ENCODE measurements around a stretch of chr7.

- PRO-cap, result no peak
Measured at GRCh38 chr7:22439057-22439545, 60.9 kb downstream of the STEAP1B start.

- PRO-cap, result no peak
Measured at GRCh38 chr7:22481579-22482376, 18.2 kb downstream of the STEAP1B start.

- PRO-cap, result no peak
Measured at GRCh38 chr7:22583123-22583615, 83.2 kb upstream of the STEAP1B start.

DNA sequence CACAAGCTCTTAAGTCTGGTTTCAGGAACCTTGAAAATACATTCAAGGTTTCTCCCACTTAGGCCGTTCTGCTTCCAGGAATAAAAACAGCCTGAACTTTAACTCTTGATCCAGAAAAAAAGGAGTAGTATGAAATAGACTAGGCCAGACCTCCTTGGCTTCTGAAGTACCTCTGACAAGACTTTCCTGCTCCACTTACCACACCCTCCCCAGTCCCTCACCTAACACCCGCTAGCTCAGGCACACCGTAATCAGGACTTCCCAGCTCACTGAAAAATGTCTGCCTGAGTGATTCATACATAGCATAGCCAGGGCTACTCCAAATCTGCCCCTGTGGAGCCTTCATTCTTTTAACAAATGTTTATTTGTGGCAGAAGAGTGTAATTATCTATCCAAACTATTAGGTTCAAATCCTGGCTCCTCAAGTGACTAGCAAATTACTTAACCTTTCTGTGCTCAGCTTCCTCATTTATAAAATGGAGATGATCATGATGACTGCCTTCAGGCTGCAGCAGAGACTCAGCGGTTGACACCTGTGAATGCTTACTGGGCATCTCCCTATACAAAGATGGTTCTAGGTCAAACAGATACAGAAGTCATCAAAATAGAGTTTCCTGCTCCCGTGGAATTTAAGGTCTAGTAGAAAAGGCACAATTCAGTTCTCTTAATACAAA, 30.2 kb upstream of the IL6 start:
- PRO-cap, result no peak

GRCh38 chr7:22702819-22703492, 24.0 kb upstream of the IL6 start:
- PRO-cap, result no peak

- PRO-cap, result no peak
Measured at GRCh38 chr7:22705045-22706000, 21.7 kb upstream of the IL6 start.

DNA sequence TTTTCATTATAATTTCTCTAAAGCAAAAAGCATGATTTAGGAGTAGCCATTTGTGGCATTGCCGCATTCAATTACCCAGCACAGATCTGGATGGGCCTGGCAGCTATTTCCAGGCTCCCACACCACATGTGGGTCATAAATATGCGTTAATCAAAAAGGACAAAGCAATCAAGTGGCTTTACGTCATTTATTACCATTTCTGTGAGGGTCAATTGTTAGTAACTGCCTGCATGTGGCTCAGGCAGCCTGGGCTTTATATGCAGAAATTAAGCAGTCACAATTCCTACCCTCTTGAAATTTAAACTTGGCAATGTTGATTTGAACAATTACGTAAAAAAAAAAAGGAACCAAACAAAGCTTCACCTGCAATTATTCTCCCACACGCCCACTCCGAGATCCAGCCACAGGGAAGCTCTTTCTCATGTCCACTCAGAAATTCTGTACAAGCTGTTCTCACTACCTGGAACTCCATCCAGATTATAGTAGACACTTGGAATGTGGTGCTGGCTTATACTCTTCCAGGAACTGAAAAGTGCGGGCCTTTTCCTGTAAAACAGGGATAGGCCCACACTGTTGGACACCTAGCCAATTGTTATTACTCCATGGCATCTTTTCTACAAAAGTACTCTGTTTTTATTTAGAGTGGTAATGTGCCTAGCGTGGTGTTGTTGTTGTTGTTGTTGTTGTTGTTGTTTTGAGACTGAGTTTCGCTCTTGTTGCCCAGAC, 20.2 kb upstream of the TOMM7 start:
- PRO-cap, result unidirectional peak, minus-strand start at position 88 of the sequence

GRCh38 chr7:22994672-22995747, 18.9 kb downstream of the HYCC1 start:
- PRO-cap, result no peak

GRCh38 chr7:23310445-23311047, 11.4 kb downstream of the MALSU1 start:
- PRO-cap, result no peak

- PRO-cap, result no peak
Measured at GRCh38 chr7:23469860-23470138, 492 bp downstream of the IGF2BP3 start.

DNA sequence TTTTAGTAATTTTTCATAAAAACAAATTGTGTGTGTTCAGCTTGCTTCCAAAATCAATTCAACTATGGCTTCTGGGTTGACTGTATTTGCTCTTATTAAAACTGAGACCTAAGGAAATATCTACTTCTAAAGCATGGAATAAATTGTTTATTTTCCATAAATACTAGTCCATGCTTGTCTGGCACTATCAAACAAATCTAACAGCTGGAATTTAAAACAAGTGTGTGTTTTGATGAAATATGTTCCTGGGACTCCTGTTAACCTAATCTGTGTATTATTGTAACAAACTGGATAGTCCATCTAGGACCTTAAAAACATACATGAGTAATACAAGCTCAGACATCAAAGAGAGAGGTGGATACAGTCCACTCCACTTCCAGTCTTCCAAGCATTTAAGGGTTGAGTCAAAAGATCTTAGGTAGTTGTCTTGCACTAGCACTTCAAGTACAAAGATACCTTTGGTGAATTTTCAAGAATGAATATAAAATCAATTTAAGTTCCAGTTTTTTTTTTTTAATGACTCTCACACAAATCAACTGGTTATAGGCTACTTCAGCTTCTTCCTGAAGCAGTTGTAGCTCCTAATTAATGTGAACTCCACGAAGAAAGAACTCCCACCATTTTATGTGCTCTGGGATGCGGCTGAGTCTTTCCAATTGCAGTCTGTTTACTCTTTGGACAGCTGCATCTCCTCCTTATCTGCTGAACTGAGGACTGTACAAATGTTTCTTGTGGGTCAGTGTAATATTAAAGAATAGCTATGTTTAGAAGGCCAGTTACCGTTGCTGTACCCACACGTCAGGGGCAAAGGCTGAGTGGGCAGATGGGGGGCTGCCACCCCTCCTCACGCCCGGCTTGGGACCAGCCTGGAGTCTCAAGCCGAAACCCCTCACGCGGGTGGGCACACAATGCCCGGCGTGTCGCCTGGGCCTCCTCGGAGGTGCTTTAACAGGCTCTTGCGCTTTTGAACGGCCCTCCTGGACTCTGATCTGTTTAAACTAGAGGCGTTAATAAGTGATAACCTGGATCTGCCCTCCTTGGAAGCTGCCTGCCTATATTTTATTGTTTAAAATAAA, 2.8 kb upstream of the IGF2BP3 start:
- PRO-cap, result no peak

DNA sequence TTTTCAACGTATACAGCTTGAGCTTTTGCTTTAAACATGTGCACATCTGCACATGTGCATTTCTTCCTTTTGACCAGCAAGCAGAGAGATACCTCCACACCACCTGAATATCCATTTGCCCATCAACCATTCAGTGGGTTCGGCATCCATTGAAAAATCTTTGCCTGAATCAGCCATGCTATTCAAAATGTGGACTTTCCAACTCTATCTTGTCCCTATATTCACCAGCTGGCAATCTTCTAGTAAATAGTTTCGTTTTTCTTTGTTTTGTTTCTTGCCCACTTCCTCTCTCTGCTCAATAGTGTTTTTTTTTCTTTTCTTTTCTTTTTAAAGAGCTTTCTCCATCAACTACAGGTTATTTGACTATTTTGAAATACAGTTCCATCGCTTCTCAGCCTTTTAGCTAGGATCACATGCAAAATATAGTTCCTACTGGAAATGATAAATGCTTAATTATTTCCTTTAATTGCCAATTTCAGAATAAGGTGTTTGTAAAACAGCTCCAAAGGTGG, 7.8 kb upstream of the TRA2A start:
- PRO-cap, result no peak

- PRO-cap, result no peak
Measured at GRCh38 chr7:23844792-23845198, 134.8 kb downstream of the STK31 start.

DNA sequence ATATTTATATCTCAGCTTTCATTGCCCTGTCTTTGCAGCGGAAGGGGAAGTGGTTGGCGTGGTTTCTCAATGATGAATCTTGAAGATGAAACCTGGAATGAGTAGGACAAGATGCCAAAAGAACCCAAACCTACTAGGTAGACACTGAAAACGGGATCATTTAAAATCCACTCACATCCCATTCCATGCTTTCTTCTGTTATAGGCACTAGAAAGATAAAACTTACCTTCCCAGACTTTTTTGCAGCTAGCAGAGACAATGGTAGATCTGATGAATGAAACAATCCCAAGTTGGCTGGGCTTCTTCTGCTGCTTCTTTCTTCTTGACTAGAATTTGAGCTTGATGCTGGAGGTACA, 28.7 kb upstream of the NPY start:
- PRO-cap, result no peak

GRCh38 chr7:24573573-24574432, 551 bp downstream of the PALS2 start:
- PRO-cap, result no peak

GRCh38 chr7:24576016-24576559, 2.8 kb downstream of the PALS2 start:
- PRO-cap, result no peak

GRCh38 chr7:24688491-24689131, 68.7 kb downstream of the GSDME start:
- PRO-cap, result no peak

DNA sequence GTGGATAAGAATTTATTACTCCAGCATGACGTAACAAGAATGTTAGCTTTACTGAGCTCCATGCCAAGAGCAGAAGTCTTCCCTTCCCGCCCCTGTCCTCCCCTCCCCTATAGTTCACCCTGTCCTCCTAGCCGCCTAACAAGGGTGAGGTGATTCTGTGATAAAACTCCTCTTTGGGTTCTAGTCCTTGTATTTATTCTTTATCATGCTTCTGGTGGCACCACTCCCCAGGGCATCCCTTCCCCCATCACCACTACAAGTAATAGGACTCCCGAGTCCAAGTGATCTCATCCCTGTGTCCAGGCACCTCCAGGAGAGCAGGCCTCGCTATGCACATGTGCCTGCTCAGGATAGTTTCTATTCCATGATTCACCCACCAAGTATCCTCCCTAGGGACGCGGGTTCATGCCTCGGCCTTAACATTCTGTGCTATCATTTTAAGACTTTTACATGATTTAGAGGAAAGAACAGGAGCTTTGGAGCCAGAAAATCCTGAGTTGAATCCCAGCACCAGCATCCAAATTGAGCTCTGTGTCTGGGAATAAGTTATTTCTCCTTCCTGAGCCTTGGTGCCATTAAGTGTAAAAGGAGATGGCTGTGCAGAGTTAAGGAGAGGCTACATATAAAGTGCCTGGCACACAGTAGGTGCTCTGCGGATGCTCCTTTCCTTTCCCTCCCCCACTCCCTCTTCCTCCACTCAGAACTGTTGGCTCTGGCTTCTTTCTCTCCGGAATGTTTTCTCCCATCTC, 15.3 kb downstream of the GSDME start:
- PRO-cap, result no peak

- PRO-cap, result no peak
Measured at GRCh38 chr7:24786355-24786721, 29.1 kb upstream of the GSDME start.

GRCh38 chr7:24924295-24925089, 55.5 kb downstream of the OSBPL3 start:
- PRO-cap, result no peak

Measured in Metastatic Pancreatic Carcinoma in the Ovary (tissue), 1 donor.